Type B pancreatic cell (in vitro differentiated cells): ENCODE measurements around a stretch of chr6.

DNA sequence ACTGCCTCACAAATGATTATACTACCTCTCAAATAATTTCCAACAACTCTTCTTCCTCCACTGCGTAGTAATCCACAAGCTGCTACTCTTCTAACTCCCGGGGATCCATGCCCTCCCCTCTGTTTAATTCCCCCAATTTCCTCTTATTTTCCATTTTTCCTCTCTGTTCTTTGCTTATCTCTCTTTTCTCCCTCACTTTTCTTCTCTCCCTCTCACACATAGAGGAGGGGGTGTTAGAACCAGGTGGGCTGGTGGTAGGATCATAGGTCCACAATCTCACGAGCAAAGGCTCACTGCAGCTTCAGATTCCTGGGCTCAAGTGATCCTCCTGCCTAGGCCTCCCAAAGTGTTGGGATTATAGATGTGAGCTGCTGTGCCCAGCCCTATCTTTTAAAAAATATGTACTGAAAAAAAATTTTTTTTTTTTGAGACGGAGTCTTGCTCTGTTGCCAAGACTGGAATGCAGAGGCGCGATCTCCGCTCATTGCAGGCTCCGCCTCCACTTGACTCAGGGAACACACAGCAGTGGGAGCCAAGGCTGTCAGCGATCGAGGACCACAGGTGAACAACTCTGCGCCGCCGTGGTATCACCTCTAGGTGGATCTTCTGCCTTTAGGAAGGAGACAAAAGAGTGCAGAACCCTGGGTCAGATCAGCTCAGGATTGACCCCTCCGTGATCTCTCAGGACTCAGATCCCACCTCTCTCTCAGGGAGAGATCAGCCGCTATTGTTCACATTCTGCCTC lies 13.8 kb downstream of the RAET1E start:
- PRO-cap: no peak

- PRO-cap: no peak
Measured at GRCh38 chr6:150118517-150119718, 23.9 kb upstream of the PPP1R14C start.

- PRO-cap: no peak
Measured at GRCh38 chr6:150143507-150143985, 702 bp downstream of the PPP1R14C start.

- PRO-cap: no peak
Measured at GRCh38 chr6:150167537-150167837, 24.6 kb downstream of the PPP1R14C start.

DNA sequence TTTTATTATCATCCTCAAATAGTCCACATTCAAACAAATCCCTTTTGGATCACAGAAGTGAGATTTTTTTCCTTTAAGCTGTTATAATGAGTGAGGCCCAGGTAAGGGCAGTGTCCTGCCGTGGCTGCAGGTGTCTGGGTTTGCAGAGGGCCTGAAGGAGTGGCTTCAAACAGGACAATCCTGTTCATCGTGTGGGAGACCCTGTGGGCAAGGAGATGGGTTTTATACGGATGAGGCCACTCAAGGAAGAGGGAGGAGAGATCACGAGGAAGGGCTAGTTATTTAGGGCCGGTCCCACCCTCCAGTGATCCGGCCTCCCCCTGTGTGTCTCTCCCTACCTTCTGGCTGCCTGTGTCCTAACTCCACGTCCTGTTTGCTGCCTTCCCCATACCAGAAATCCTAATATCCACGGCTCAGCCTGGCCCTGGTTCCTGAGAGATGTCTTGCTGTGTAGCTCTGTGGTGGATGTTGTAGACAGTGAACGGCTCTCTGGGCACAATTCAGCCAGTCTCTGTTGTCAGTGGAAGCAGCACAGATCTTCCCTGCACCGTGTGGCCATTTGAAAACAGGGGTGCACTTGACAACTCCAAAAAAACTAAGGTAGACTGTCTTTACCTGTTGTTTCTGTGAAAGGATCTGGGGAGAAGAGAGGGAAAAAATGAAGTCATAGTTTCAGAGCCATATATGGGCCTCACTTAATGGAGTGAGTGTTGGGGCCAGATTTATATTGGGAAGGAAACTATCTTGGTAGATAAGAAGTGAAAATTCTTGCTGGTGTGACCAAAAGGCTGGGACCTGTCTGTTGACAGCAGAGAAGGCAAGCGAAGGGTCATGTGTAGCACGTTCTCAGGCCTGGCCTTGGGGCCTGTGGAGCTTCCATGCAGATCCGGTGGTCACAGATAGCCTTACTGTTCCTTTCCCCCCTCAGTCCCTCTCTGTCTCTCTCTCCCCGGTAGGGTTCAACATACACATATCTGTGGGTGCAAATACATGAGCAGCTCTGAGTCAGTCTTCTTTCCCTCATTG lies 34.1 kb downstream of the PPP1R14C start:
- PRO-cap: no peak

GRCh38 chr6:150418803-150419662 lies 50.2 kb downstream of the IYD start:
- PRO-cap: no peak

- PRO-cap: no peak
Measured at GRCh38 chr6:150435780-150436292, 67.0 kb downstream of the IYD start.

- PRO-cap: no peak
Measured at GRCh38 chr6:150576426-150577509, 22.9 kb upstream of the PLEKHG1 start.

GRCh38 chr6:150640577-150640973 lies 40.9 kb downstream of the PLEKHG1 start:
- PRO-cap: no peak

- PRO-cap: no peak
Measured at GRCh38 chr6:150685849-150686420, 86.2 kb downstream of the PLEKHG1 start.

- PRO-cap: no peak
Measured at GRCh38 chr6:150711646-150712589, 112.2 kb downstream of the PLEKHG1 start.

DNA sequence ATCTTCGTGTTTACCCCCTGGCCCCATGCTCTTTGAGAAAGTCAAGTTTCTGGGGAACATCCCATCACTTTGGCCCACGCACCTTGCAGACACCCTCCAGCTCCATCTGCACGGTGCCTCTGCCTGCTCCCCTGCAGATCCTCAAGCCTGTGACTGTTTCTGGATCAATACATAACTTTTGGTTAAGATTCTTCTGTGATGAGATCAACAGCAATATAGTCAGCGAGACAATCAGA lies 109.4 kb upstream of the MTHFD1L start:
- PRO-cap: unidirectional peak, minus-strand start at position 143 of the sequence

DNA sequence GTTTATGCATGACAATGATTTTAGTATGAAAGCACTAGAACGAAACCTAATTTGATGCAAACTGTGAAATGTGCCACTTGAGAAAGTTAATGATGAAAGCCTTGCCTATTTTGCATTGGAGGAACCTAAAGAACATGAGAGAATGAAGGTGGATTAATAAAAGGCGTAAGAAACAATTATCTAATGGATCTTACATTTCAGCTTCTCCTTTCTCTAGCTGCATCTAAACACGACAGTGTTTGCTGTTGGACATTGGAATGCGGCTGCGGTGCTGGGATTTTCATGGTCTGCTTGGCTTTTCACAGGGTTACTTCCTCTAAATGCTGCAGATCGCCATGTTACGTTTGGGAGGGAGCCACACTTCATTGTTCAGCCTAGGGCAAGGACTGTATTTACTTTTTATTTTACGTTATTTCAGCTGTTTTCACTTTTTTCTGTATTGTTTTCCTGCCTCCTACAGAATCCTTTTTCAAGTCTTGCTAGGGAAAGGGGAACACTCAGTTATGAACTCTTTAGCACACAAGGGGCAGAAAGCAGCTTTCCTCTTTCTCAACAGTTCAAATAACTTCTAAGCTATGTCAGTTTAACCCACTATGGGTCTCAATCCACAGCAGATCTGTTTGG lies 98.0 kb upstream of the MTHFD1L start:
- PRO-cap: unidirectional peak, plus-strand start at position 326 of the sequence

- PRO-cap: no peak
Measured at GRCh38 chr6:150812030-150812301, 53.5 kb upstream of the MTHFD1L start.

GRCh38 chr6:150813983-150814279 lies 51.6 kb upstream of the MTHFD1L start:
- PRO-cap: no peak

DNA sequence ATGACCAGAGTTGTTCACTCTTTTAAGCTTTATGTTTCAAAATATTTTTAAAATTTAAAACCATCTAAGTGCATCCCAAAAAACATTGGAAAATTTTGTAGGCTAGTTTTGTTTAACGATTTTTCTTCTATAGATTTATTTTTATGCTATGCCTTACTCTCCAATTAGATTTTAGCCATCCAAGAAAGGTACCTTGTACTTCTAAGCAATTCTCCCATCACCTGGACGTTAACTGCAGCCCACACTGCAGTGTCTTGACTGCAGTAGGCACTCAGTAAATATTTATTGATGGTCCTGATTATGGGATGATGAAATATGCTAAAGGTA lies 149.6 kb upstream of the ESR1 start:
- PRO-cap: no peak

GRCh38 chr6:151764390-151764610 lies 43.2 kb upstream of the ESR1 start:
- PRO-cap: no peak

DNA sequence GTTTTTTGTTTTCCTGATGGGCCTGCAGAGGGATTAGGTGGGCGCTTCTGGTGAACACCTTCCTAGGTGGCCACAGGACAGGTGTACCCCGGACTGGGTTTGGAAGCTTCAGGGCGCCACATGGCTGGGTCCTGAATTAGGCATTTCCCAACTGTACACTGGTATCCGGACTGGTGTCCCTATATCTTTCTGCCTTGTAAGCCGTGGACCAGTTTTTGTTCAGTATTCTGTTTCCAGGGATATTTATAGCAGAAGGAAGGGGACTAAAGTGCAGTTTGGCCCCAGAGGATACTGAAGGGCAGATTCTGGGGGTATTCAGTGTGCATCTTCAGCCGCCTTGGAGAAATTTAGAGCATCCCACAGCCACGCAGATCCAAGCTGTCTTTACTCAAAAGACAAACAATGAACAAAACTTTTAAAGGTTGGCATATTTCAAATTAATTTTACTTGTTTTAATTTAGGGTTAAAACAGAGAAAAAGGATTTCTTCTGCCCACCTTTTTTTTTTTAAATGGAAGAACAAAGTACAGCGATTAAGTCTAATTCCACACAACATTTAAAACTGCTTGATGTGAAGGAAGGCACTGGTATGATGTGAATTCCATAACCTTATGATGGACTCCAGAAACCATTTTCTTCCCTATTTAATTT lies 2.0 kb downstream of the ESR1 start:
- PRO-cap: no peak

DNA sequence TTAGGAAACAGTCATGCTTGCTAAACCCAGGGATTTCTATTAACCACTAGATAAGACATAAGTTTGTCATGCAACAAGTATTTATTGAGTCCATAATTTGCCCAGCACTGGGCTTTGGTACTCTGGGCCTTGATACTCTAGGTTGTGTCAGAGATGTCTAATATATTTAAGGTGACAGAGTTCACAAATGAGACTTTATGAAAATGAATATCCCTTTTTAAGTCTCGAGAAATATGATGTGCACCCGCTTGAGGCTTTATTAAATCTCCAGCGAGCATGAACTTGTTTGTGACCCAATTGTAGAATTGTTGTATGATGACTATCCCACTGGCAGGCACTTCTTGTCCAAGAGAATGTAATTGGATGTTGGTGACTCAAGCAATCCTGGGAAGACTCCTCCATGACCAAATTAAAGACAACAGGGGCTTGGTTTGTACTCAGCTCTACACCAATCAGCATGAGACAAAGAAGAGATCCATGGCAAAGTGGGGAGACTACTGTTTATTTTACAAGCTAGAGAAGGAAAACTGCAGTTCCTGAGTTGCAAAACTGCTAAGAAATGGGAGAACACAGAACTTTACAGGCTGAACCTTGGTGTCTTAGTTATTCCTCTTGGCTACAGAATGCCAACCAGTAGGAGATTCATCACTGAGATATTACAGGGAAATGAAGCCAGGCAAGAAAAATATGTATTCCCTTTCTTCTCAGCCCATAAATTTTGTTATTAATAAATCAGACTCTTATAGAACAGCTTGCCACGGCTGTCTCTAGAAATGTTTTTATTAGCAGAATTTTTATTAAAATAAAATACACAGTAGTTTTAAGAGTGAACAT lies 109.4 kb downstream of the ESR1 start:
- PRO-cap: no peak

GRCh38 chr6:152244898-152245491 lies 392.2 kb downstream of the SYNE1 start:
- PRO-cap: no peak